Left ventricle myocardium (tissue), 1 donor: Measurements from ENCODE around the genes AGBL5, PRR30, CAD, UCN, PPM1G and NRBP1.

DNA sequence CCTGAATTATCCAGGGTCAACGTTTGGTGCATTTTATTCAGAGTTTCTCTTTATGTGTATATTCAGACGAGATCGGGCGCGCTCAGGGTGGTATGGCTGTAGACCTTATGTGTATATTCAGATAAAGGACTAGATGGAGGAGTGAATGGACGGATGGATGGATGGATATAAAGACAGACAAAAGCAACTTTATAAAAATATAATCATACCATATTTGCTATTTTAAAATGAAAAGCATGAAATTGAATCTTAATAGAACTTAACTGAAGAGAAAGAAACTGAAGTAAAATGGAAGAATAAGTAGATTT lies 9.2 kb downstream of the FAM166C start:
- PRO-cap: no peak

GRCh38 chr2:26605751-26606738 lies 35.1 kb downstream of the CIB4 start:
- PRO-cap: no peak

DNA sequence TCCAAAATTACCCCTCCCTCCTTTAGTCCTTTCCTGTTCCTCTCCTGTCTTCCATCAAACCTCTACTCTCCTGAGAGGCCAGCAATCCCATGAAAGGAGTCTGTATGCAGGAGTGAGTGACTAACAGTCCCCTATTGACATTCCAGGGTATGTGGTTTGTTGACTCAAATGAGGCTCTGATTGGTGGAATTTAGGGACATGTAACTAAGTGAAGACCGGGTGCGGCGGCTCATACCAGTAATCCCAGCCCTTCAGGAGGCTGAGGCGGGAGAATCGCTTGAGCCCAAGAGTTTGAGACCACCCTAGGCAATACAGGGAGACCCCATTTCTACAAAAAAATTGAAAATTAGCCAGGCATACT lies 10.2 kb downstream of the CIB4 start:
- PRO-cap: no peak

DNA sequence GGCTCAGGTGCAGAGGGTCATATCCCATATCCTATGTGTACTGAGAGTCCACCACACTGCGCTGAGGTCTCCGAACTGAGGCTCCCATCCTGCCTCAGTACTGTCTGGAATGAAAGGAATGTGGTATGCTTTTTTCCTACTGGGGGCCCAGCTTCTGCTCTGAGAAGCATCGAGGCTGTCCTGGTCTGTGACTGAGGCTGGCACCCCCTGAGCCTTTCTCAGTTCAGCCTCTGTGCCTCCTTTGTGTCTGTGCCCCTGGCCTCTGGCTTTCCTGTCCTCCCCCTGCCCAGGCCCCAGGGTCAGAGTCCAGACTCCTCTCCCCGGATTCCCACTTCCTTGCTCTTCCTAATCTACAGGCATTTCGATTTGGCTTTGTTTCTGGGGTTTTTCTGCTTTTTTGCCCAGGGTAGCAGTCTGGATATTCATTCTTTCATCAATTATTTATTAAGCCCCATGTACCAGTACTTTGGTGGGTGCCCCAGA lies 45.0 kb upstream of the MAPRE3 start:
- PRO-cap: no peak

GRCh38 chr2:27051427-27052102 lies at the start of gene AGBL5:
Gene AGBL5 (plus strand): TSS chr2:27051668.
- PRO-cap: bidirectional peak, plus-strand start at chr2:27051668, minus-strand start at chr2:27051548

GRCh38 chr2:27052103-27052641 lies 704 bp downstream of the AGBL5 start:
- PRO-cap: no peak

- PRO-cap: no peak
Observed at GRCh38 chr2:27087789-27088125, 1.2 kb downstream of the KHK start.

GRCh38 chr2:27110920-27111554 lies 7.9 kb downstream of the CGREF1 start:
- PRO-cap: no peak

- PRO-cap: no peak
Observed at GRCh38 chr2:27130958-27131646, 3.3 kb downstream of the PREB start.

DNA sequence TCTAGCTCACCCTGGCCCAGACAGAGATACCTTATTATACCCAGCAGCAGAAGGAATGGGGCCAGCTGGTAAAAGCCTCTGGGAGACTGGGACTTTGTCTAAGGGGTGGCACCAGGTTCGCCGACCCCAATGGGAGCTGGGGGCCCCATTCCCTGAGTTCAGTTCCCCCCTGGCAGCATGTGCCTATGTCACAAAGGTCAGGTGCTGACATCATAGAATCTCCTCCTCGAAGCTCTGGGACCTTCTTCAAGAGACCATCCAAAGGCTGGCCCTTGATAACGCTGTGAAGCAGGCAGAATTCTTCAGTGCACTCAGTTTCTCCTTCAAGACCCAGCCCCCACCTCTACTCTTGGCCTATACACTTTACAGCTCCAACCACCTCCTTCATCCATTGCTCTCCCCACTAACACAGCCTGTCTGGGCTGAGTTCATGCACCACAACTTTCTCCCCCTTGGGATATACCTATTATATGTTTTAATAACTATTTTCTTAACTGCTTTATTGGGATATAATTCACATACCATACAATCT lies at the start of gene PRR30:
Gene PRR30 (minus strand): TSS at position 138 of the 532 bp plus-strand sequence.
- PRO-cap: no peak

DNA sequence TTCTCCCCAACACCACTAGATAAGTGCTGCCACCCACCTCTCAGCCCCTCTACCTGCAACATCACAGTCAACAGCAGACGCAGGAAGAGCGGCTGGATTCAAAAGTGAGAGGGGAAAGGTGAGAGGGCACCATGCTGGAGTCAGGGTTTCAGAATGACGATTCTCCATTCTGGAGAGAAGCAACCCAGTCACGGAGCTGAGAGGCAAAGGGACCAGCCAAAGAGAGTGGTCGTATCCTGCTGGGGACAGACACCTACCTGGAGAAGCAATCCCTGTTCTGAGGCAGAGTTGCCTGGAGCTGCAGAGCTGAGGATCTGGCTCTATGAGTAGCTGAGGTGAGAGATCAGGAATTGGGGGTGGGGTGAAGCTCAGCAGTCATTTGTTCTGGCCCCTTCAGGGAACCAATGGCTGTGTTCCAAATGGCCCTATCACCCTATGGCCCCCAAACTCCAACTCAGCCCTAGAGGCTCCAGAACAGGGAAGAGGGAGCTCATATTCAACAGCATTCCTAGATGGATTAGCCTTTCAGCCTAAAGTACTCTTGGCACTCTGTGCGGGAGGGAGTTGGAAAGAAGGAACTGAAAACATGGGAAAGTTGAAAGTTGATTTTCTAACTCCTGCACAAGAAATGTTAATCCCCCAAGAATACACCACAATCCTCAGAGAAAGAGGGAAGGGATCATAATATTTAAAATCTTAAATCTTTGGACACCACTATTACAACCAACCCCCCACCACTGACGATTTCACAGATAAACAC lies 3.3 kb upstream of the ATRAID start:
- PRO-cap: no peak

- PRO-cap: bidirectional peak, plus-strand start at chr2:27217382, minus-strand start at chr2:27217326
Observed at GRCh38 chr2:27216975-27217925, at the start of gene CAD. Gene CAD (plus strand): TSS chr2:27217369.

- PRO-cap: no peak
Observed at GRCh38 chr2:27307976-27308762, at the start of gene UCN. Gene UCN (minus strand): TSS chr2:27308445.

DNA sequence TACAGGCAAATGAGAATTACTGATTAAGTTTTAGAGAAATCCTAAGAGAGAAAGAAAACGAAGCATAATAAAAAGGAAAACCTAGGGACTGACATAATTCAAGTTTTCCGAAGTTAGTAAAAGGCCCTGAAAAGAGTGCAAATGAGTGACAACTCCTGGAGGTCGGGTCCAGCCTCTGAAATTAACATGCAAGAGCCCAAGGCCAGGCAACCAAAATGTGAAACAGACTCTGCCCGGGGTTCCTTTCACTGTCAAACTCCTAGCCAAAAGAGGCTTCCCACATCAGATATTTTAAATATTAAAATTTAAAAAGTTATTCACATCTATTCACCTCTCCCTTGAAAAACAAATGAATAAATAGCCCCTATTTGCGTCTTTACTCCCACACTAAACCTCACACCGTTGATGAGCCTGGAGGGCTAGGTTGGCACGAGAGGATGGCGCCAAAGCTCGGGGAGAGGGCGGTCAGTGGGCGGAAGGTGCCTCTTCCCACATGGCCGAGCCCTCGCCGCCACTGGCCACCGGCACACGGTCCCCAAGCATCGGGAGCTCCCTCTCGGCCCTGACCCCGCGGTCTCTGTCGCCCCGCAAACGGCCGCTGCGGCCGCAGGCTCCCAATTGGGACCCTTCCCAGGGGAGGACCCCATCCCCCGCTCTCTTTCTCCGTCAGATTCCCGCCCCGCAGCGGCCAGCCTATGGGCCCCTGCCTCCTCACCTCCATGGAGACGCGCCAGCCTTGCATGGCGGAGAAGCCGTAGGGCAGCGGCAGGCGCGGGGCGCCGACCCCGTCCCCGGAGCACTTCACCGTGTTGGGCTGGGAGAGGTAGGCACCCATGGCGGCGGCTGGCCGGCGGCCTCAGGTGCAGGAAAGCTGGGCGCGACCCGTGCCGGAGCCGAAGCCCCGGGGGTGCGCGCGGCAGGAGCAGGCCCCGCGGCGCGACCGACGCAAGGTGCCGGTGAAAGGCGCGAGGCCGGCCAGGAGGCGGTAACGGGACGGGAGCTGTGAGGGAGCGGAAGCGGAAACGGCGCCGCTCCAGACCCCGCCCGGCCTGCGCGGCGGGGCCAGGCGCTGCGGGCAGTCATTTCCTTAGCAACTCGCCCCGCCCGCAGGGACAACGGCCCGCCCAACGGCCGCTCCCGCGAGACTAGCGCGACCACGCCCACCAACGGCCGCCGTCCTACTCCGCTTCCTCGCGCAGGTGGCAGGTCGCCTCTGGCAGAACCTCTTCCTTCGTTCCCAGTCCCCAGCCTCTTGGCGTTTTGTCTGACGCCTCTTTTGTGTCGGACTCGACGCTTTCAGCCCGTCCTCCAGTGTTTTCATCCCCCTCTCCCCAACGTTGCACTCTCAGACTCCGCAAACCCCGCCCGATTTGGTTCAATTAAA lies at the start of gene PPM1G:
Gene PPM1G (minus strand): TSS at position 1,004 of the 1,384 bp plus-strand sequence.
- PRO-cap: bidirectional peak, plus-strand start at position 1,179 of the sequence, minus-strand start at position 1,004 of the sequence

GRCh38 chr2:27427974-27428744 lies at the start of gene NRBP1:
Gene NRBP1 (plus strand): TSS chr2:27428631.
- PRO-cap: bidirectional peak, plus-strand start at chr2:27428626, minus-strand start at chr2:27428482

DNA sequence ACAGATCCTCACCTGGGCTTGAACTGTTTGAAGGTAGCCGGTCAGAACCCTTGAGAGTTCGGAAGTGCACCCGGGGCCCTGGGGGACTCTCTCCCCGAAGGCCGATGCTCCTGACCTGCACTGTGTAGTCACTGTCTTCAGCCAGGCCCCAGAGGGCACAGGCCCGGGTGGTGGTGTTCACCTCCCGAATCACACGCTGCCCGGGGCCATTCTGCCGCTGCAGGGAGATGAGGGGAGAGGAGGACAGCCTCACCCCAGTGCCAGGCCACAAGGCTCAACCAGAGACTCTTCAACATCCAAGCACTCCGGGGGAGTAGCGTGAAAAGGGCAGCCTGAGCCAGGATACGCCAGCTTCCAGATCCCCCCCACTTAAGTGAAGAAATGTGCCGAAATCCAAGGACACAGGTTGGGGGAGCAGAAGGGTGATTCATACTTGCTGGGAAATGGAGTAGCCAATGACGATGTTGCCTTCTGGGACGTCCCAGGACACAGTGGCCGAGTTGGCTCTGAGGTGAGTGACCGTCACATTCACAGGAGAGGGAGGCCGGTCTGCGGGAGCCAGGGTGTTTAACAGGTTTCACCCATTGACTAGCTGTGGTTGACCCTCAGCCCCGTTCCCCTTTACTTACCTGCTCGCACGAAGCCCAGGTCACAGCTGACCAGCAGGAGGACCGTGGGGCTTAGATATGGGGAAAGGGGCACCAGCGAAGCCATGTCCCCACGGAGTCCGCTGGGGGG lies 913 bp downstream of the FNDC4 start:
- PRO-cap: no peak

DNA sequence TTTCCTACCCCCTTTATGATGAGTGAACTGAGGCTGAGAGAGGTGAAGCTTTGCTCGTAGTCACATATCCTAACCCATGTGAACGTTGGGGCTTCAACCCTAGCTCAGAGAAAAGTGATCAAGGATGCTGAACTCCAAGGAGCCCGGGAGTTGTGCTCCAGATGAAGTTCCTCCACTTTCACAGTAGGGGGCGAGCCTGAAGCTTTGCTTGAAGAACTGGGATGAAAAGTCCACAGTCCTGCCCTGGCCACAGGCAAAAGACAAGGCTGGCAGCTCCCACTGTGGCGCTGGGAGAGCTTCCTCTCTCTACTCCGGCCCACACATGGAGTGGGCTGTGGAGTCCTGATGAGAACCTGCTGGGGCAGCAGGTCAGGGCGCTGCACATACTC lies 48.2 kb upstream of the MRPL33 start:
- PRO-cap: unidirectional peak, plus-strand start at position 233 of the sequence

DNA sequence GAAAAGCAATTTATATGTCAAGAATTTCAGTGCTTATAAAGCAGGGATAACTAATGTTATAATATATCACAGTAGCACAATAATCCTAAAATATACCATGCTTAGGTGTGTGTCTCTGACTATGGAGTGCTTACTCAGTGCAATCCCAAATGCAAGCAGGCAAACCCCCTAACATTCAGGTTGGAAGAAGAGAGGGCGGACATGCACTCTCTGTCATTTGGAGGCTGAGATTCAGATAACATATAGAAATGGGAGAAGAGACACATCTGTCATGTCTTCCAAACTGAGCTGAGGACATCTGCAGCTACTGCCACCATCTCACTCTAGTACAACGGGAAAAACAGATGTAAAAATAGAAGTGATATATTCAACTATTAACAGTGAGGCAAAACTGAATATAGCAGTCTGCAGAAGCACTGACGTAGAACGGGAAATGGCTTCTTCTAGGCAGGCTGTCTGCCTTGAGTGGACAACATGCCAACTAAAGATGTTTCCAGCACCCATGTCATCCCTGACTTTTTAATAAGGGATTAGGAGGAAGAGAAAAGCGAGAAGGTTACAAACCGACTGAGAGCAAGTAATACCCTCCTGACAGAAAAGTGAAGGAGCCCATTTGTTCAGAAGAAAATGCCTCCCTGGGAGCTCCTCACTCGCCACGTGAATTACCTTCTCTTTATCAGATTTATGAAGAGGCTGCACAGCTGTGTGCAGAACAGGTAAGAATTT lies 51.6 kb downstream of the MRPL33 start:
- PRO-cap: no peak

DNA sequence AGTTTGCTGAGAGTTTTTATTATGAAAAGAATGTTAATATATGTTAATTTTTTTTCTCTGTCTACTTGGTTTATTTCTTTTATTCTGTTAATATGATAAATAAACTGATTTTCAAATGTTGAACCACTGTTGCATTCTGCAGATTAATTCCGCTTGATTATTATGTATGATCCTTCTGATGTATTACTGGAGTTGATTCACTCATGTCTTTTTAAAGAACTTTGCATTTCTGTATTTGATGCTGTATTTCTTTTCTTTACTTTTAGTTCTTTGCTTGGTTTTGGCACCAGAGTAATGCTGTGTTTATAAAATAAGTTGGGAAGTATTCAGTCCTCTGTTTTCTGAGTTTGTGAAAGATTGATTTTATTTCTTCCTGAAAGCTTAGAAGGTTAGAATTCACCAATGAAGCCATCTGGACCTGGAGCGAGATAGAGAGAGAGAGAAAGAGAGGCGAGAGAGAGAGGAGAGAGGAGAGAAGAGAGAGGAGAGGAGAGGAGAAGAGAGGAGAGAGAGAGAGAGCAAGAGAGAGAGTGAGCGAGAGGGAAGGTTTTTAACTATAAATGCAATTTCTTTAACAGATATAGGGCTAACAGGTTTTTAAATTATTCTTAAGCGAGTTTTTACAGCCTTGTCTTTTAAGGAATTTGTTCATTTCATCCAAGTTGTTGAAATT lies 55.8 kb downstream of the BABAM2 start:
- PRO-cap: no peak

DNA sequence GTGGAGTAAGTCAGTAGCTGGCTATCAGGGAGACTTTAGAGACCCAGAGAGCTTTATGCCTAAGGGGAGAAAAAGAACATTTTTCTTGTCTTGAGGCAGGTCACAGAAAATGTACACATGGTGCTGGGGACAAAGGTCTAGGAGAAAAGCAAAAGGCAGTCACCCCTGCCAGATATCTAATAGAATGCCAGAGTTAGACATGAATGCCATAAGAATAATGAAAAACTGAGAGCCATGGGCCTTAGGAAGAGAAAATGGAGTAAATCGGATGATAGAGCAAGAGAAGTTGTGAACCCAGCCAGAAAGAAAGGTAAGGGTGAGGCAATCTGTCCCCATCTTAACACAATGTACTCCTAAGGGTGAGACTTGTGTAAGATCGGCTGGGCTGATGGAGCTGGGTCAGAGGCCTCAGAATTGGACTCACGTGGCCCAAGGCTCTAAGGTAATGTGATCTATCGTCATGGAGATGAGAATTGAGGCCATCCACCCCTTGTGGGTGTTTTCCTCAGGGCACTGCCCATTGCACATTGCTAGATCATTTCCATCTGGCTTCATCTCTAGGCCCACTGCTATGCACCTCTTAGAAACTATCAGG lies 229.2 kb upstream of the FOSL2 start:
- PRO-cap: no peak